Glomerular endothelial cell (primary cell): Measurements from ENCODE around the genes MXD4 and HTT.

- RAMPAGE, long total RNA, result no peak
These were observed at the start of gene MXD4 for GRCh38 chr4:2261899-2263086. Gene MXD4 (minus strand): TSS chr4:2262109.

- RAMPAGE, long total RNA, result no peak
These were observed 36.0 kb upstream of the MXD4 start for GRCh38 chr4:2297952-2298358.

DNA sequence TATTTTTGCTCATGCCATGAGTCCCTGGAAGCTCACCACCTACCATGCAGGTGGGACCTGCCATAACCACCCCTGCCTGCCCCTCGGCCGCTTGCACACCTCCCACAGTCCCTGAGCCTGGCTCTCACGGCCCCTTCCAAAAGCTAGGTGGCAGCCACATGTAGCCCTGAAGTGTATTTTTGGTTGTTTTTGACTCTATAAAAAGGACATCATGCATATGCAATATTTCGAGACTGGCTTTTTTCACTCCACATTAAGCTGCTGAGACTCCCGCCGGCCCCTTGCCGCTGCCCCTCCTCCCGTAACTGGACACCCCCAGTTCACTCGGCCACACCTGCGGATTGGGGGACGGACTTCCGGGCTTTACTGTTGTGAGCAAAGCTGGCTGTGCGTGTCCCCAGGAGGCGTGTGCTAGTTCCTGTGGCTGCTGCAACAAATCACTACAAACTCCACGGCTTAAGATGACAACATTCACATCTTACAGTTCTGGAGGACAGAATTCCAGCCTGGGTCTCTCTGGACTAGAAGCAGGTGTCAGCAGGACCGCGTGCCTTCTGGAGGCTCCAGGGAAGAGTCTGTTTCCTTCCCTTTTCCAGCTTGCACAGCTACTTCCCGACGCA is 24.9 kb downstream of the ZFYVE28 start:
- RAMPAGE, long total RNA, result no peak

- RAMPAGE, long total RNA, result no peak
These were observed 11.5 kb downstream of the ZFYVE28 start for GRCh38 chr4:2406816-2407404.

GRCh38 chr4:2536804-2537997 is 754 bp downstream of the FAM193A start:
- RAMPAGE, long total RNA, result no peak

- RAMPAGE, long total RNA, result no peak
These were observed 50.8 kb downstream of the FAM193A start for GRCh38 chr4:2587154-2587817.

GRCh38 chr4:2689766-2690362 is 66.3 kb downstream of the TNIP2 start:
- RAMPAGE, long total RNA, result no peak

DNA sequence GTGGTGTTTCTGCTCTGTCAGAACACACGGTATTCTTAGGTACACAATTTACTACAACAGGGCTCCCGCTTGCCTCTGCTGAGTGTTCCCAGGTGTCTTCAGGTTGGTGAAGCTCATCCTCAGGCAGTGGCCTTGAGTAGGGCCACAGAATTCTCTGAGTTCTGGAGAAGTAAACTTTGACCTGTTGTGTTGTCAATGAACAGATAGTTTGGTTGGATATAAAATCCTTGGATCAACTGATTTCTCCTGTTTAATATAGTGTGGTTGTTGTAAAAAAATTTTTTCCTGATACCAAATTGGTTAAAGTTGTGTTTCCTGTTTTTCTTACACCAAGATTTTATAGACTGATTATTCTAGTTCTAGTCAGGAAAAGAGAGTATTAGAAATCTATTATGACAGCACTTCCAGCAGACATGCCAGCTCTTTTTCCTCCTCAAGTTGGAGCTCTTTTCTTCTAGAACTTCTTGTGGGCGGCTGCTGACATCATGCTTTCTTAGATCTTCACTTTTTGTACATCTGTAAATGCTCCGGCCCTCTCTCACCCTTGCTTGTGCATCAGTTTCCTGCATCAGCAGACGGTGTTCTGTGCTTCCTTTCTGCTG is 42.4 kb downstream of the TNIP2 start:
- RAMPAGE, long total RNA, result no peak

- RAMPAGE, long total RNA, result no peak
These were observed 14.7 kb downstream of the TNIP2 start for GRCh38 chr4:2741440-2741921.

GRCh38 chr4:2767739-2768262 is 11.7 kb upstream of the TNIP2 start:
- RAMPAGE, long total RNA, result no peak

DNA sequence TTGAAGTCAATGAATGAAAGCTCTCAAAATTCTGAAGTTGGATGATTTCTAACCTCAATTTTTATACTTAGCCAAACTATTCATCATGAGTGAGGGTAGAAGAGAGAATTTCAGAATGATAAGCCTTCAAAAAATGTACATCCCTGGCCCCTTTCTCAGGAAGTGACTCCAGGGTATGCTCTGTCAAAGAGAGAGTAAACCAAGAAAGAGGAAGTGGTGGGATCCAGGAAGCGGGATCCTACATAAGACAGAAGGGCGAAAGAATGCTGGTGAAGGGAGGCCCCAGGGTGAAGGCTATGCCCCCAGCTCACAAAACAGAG is 14.6 kb upstream of the TNIP2 start:
- RAMPAGE, long total RNA, result no peak

GRCh38 chr4:2794152-2795372 is 1.7 kb downstream of the SH3BP2 start:
- RAMPAGE, long total RNA, result no peak

DNA sequence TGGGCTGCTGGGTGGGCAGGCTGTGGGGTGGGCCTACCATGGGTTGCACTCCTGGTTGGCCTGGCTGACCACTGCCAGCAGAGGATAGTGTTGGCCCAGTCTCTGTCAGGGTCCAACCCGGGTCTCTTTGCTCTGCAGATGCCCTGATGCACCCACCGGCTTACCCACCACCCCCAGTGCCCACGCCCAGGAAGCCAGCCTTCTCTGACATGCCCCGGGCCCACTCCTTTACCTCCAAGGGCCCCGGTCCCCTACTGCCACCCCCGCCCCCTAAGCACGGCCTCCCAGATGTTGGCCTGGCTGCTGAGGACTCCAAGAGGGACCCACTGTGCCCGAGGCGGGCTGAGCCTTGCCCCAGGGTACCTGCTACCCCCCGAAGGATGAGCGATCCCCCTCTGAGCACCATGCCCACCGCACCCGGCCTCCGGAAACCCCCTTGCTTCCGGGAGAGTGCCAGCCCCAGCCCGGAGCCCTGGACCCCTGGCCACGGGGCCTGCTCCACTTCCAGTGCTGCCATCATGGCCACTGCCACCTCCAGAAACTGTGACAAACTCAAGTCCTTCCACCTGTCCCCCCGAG is 14.2 kb upstream of the ADD1 start:
- RAMPAGE, long total RNA, result no peak

DNA sequence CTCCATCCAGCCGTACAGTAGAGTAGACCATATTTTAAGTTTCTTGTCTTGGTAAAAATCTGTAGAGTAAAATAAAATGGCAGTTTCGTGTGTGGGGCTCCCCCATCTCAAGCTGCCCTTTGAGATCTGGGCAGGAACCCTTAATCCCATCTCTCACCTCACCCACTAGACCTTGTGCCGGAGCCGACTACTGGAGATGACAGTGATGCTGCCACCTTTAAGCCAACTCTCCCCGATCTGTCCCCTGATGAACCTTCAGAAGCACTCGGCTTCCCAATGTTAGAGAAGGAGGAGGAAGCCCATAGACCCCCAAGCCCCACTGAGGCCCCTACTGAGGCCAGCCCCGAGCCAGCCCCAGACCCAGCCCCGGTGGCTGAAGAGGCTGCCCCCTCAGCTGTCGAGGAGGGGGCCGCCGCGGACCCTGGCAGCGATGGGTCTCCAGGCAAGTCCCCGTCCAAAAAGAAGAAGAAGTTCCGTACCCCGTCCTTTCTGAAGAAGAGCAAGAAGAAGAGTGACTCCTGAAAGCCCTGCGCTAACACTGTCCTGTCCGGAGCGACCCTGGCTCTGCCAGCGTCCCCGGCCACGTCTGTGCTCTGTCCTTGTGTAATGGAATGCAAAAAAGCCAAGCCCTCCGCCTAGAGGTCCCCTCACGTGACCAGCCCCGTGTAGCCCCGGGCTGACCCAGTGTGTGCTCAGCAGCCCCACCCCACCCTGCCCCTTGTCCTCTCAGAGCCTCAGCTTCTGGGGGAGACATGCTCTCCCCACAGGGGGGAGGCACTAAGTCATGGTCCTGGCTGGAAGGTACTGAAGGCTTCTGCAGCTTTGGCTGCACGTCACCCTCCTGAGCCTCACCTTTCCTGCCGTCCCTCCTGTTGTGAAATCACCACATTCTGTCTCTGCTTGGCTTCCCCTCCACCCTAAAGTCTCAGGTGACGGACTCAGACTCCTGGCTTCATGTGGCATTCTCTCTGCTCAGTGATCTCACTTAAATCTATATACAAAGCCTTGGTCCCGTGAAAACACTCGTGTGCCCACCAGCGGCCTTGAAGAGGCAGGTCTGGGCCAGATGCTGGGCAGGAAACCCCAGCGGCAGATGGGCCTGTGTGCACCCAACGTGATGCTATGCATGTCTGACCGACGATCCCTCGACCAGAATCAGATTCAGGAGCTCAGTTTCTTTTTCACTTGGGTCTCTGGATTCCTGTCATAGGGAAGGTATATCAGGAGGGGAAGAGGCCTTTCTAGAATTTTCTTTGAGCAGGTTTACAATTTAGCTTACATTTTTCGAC is 6.2 kb downstream of the MFSD10 start:
- RAMPAGE, long total RNA, result no peak

GRCh38 chr4:2932720-2933246 is 1.8 kb downstream of the MFSD10 start:
- RAMPAGE, long total RNA, result no peak

GRCh38 chr4:2935079-2935731 is 580 bp upstream of the MFSD10 start:
- RAMPAGE, long total RNA, result no peak

- RAMPAGE, long total RNA, result no peak
These were observed 6.6 kb downstream of the NOP14 start for GRCh38 chr4:2956627-2957010.

GRCh38 chr4:3074290-3074794 is at the start of gene HTT:
Gene HTT (plus strand): TSS chr4:3074681.
- RAMPAGE, long total RNA, result no peak

GRCh38 chr4:3115868-3116429 is 41.5 kb downstream of the HTT start:
- RAMPAGE, long total RNA, result no peak

GRCh38 chr4:3223372-3223599 is 25.7 kb upstream of the MSANTD1 start:
- RAMPAGE, long total RNA, result no peak